Measurements from ENCODE around the genes TRIM44, TTC17 and EXT2.

- PRO-cap = bidirectional peak, plus-strand start at chr11:35662747, minus-strand start at chr11:35662636
Measured at GRCh38 chr11:35662558-35662945, at the start of gene TRIM44. TSS of gene TRIM44 (plus strand) at chr11:35662775.

DNA sequence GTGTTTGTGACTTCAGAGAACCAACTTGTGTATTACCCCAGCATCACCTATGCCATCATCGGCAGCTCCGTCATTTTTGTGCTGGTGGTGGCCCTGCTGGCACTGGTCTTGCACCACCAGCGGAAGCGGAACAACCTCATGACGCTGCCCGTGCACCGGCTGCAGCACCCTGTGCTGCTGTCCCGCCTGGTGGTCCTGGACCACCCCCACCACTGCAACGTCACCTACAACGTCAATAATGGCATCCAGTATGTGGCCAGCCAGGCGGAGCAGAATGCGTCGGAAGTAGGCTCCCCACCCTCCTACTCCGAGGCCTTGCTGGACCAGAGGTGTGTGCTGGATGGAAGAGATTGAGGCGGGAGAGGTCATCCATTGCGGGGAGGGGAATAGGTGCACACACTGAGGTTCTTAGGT, 62.1 kb downstream of the COMMD9 start:
- PRO-cap = no peak

DNA sequence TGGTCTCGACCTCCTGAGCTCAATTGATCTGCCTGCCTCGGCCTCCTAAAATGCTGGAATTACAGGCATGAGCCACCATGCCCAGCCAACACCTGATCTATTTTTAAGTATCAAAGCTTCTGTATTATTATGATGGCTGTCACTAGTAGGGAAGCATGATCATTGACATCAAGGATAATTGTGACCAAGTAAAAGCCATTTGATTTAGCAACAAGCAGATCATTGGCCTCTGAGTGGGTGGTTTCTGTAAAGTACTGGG, 60.0 kb downstream of the PRR5L start:
- PRO-cap = no peak

- PRO-cap = bidirectional peak, plus-strand start at chr11:36376413, minus-strand start at chr11:36376293
Measured at GRCh38 chr11:36375867-36376870, 80.1 kb downstream of the PRR5L start.

GRCh38 chr11:36385375-36385851, 89.3 kb downstream of the PRR5L start:
- PRO-cap = no peak

DNA sequence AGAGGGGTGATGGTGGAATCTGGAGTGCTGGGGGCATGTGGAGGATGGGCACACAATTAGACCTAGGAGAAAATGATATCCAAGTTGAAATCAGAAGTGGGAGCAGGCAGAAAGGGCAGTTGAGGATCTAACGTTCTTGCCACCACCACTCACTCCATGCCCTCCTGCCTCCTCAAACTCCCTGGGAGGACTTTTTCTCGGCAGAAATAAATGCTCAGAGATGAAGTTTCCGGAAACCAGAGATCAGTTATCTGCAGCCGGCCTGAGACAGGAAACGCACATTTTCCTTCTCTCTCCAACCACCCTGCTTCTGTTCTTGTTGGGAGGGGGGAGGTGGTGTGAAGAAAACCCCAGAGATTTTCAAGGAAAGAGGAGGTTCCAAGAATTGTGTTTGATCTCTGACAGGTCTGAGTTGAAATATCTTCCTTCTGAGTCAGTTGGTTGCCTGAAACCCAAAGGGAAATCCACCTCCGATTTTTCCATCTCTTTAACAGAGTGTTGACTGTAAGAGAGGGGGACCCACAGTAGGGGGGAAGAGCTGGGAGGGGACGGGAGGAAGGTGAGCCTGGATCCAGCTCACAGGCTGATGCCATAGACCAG, 100.9 kb downstream of the TRAF6 start:
- PRO-cap = no peak

DNA sequence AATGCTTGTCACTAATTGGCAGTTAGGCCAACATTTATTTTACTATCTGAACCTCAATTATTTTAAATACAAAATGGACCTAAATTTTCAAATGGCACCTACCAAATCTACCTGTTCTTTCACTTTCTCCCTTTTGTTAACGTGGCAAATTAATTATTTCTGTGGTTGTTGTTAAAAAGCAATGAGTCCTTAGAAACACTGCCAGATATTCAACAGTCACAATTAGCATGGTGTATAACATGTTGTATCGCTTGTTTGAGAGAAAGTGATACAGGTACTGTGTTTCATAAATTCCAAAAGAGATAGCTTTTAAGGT, 2274.2 kb upstream of the RAG2 start:
- PRO-cap = no peak

DNA sequence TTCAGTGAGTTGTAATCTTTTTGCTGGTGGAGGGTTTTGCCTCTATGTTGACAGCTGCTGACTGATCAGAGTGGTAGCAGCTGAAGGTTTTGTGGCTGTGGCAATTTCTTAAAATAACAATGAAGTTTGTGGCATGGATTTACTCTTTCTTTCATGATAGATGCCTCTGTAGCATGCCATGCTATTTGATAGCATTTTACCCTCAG, 1705.6 kb downstream of the LRRC4C start:
- PRO-cap = no peak

DNA sequence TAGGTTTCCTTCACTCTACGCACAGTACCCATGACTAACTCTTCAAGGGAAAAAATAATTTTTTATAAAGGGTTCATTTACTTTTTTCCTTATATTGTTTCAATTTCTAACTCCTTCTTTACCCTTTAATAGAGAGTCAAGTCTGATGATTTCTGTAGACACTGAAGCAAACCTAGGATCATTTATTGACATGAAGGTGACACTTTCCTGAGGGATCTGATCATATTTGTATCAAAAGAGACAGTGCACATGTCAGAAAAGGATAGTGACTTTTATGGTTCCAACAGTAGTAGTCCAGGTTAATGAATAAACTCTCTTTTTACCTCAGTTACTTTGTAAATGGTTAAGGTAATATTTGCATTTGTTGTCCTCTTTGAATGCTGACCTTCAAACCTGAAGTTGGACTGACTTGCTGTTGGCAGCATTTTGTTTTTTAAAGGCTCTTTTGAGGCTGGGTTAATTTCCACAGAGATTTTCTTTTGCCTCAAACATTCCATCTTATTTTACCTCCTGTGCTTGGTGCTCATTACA, 1071.9 kb downstream of the LRRC4C start:
- PRO-cap = no peak

DNA sequence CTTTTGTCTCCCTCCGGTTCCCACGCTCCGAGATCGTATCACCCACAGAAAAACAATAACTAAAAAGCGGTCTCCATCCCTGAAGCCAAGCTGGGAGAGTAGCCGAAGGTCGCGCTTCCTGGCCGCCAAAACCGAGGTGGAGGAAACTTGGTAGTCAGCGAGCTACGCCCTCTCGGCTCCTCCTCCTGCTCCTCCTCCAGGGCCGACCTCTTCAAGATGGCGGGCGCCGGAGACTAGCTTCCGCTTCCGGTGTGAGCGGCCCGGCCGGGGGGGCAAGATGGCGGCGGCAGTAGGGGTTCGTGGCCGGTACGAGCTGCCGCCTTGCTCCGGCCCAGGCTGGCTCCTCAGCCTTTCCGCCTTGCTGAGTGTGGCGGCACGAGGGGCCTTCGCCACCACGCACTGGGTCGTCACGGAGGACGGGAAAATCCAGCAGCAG, at the start of gene TTC17:
Gene TTC17 (plus strand): TSS at position 243 of the 436 bp plus-strand sequence.
- PRO-cap = bidirectional peak, plus-strand start at position 289 of the sequence, minus-strand start at position 133 of the sequence

DNA sequence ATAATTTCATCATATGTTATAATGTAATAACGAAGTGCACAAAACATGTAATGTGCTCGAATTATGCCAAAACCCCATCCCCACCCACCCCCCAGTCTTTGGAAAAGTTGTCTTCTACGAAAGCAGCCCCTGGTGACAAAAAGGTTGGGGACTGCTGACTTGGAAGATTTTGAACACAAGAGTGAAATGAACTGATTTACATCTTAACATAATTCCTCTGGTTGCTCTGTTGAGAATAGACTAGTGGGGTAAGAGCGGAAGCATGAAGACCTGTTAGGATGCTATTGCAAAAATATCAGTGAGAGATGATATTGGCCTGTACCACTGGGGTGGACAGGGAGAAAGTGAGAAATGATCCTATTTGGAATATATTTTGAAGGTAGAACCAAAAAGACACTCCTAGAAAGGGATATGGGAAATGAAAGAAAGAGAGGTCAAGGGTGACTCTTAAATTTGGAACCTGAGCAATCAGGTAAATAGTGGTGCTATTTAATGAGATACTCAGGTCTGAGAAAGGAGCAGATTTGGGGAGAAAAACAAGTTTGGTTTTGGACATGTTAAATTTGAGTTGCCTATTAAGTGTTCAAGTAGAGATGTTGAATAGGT, 63.1 kb downstream of the TTC17 start:
- PRO-cap = no peak

DNA sequence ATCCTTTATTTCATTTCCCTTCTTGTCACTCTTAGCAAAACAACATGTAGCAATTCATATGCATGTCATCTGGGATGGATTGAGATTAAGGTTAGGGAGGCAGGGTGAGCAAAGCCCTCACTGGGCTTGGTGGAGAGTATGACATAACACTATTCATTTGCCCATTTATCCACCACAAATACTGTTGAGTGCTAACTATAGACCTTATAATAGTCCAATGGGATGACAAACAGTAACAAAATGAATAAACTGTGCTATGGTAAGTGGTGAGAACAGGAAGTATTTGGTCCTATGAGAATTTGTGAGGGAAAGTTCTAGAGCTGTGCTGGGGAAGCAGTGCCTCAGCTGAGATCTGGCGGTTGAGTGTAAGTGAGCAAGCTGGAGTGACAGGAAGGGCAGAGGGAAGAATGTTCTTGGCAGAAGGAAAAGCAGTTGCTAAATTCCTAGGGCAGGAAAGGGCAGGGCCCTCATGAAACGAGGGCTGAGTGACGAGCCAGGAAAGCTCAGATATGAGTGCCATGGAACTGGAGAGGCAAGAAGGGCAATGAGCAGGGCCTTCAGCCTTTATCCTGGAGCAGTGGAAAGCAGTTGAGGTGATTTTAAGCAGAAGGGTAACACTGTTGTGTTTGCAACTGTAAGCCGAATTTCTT, 6.7 kb downstream of the HSD17B12 start:
- PRO-cap = no peak

DNA sequence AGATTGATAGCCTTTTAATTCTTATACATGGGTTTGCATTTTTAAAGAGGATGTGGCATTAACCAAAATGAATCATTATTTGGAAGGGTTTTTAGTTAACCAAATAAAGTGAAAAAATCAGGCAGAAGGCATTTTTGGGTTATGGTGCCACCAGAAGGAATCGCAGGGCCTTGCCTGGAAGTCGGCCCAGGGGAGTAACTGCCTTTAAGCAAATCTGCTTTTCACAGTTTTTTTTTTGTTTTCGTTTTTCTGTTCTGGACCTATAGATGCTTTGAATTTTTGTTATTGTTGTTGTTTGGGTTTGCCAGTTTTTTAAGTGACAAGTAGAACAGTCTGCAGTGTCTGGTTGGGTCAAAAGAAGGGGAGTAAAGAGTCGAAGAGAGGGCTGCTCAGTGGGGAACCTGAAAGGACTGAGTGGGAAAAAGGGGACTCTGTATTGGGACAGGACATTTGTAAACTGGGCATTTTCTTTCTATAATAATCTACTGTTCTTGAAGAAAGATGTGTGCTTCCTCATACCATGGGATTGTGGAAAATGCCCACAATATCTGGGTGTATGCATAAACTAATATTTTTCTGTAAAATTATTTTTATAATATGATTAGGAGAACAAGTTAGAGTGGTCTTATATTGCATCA, 55.6 kb downstream of the HSD17B12 start:
- PRO-cap = no peak

DNA sequence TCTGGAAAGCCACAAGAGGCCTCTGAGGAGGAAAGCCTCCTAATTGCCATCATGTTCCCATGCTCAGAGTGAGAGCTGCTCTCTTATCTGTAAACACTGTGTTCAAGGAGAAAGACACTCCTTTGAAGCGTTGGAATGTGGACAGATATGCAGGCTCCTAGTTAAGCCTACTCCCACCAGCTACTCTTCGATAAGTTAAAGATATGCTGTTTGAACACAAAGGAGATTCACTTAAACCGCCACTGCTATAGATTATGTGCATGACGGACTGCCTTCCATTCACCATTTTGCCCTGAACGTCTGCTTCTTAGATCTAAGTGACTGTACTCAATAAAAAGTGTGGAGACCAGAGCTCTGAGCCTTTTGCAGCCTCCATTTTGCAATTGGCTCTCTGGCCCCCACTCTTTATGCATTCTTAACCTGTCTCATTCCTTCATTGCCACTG, 67.0 kb downstream of the HSD17B12 start:
- PRO-cap = no peak

- PRO-cap = no peak
Measured at GRCh38 chr11:43808088-43808373, 72.6 kb upstream of the ALKBH3 start.

DNA sequence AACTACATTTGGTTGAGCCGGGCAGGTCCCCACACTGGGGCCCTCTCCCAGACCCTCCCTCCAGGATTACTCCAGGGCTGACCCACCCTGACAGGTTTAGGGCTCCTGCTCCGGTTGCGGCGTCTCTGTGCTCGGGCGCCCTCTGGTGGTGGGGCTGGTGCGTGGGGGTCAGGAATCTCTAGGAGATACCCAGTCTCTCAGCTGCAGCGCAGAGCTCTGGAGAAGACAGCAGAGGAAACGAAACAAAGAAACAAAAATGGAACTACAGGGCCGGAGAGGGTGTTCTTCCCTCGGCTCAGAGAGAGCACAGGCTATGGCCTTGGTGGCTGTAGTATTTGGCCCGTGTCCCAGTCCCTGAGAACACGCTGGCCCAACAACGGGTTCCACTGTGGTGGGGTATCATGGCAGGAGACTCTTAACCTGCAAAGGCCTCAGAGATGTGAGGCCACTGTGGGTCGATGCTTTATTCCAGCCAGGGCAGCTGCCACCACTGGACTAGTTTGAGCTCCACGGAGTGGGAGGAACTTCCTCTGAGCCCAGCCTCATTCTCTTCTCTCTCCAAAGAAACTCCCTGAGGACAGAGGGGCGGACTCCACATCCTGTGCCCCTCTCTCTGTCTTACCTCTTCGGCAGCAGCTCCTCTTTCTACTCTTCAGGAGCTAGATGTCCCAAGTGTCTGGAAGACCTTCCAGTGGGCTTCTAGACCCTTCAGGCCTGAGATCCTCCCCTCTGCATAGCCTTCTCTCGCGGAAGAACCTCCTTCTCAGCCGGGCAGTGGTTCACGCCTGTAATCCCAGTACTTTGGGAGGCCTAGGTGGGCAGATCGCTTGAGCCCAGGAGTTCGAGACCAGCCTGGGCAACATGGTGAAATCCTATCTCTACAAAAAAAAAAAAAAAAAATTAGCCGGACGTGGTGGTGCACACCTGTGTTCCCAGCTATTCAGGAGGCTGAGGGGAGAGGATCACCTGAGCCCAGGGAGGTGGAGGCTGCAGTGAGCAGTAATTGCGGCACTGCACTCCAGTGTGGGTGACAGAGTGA, 2.7 kb downstream of the C11orf96 start:
- PRO-cap = bidirectional peak, plus-strand start at position 665 of the sequence, minus-strand start at position 497 of the sequence

GRCh38 chr11:43962243-43962853, 19.9 kb downstream of the C11orf96 start:
- PRO-cap = no peak

DNA sequence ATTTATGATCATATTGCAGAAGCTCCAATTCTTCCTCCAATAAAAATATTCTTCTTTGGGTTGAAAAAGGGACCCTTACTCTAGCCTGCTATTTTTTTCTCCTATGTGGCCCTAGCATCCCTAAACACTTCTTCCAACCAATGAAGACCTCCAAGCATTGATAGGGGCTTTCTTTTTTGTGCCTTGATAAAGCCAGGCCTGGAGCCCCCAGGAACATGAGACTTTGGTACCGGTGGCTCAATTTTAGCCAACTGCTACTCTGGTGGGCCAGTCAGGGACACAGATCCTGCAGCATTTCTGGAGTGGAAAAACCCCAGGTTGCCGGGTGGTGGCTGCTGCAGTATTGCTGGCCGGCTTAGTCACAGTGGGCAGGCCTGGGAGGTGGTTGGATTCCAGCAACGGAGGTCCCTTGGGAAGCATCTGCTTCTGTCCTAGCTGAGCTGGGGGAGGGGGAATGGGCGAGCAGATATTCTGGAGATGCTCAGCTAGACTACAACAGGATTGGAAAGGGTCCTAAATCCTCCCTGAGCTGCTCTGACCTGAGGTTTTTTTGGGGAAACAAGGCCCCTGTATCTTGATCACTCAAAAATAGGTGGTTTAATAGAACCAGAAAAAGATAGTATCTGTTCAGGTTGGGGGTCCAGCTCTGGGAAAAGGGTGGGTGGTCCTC, 31.7 kb upstream of the ACCSL start:
- PRO-cap = no peak

GRCh38 chr11:44095372-44096411, at the start of gene EXT2:
TSS of gene EXT2 (plus strand) at chr11:44095678.
- PRO-cap = bidirectional peak, plus-strand start at chr11:44095678, minus-strand start at chr11:44095596; unidirectional peak, minus-strand start at chr11:44096124

DNA sequence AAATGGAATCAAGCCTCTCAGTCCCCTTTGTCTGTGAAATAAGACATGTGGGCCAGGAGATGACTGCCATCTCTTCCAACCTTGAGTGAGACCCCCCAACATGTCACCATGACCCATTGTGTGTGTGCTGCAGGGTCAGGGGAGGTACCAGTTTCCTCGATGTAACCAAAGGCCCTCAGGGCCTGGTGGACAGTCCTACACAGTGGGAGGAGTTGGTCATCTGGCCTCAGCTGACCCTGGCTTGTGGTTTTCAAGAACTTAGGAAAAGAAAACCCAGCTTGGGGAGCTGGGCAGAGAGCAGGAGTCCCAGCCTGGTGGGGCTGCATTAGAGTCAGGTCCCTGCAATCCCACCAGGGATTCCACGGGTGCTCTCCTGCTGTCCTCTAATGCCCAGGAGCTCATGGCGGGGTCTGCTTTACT, 8.8 kb downstream of the ALX4 start:
- PRO-cap = no peak